Pulmonary lymph node (tissue), 1 donor: ENCODE measurements around a stretch of chr2.

- PRO-cap = no peak
These were observed 61.5 kb upstream of the HPCAL1 start for GRCh38 chr2:10241226-10241594.

DNA sequence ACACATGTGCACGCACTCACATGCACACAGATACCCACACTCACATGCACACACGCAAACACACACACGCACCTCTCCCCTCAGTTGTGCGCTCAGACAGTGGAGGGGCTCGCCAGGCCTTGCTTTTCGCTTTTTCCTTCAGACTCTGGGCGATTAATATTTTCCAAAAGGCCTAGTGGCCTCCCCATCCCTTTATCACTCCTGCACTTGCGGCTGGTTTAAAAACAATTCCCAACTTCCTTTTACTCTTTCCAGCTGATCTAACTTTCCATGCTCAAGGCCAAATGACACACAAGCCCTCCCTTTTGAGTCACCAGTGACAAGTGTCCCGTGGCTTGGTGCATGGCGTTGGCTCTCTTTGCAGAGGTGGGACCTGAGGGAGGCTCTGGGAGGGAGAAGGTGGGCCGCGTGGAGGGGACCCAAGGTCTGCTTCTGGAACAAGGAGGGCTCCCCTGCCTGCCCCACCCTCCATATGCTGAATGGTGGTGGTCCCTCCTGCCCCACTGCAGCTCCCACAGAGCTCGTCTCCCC lies 30.9 kb upstream of the HPCAL1 start:
- PRO-cap = no peak

DNA sequence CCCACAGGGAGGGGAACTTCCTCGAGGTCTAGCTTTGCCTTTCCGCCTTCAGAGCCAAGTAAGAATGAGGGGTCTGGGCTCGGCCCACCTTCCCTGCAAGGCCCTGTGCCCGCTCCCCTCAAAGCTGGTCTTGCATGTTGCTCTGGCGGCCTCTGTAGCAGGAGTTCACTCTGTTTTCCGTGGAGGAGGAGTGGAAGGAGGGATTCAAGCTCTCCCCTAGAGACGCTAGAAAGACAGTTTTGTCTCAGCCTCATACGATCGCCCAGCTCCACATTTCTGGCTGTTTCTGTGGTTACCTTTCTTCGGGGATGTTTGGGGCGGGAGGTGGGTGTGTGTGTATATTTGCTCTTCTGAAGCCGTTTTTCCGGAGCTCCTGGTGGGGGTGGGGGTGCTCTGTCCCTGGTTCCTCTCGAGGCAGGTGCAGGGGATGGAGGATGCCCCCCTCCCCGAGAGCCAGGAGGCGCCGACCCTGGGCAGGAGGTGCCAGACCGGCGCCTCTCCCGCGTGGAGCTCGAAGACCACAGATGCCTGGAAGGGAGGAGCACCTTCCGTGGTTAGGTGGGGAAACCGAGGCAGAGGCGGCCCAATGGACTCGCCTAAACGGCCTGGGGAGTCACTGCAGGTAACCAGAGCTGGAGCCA lies 848 bp upstream of the HPCAL1 start:
- PRO-cap = no peak

DNA sequence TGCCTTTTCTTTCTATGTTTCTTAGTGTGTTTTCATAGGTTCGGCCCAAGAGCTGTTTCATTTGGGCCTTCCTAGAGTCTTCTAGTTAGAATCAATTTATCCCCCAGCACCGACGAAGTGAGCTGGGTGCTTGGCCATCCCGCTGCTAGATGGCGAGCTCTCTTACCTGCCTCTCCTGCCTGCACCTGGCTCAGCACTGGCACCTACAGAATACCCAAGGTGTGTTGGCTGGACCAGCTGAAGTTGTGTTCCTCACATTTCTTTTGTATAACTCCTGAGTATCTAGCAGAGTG lies 5.7 kb downstream of the HPCAL1 start:
- PRO-cap = no peak

DNA sequence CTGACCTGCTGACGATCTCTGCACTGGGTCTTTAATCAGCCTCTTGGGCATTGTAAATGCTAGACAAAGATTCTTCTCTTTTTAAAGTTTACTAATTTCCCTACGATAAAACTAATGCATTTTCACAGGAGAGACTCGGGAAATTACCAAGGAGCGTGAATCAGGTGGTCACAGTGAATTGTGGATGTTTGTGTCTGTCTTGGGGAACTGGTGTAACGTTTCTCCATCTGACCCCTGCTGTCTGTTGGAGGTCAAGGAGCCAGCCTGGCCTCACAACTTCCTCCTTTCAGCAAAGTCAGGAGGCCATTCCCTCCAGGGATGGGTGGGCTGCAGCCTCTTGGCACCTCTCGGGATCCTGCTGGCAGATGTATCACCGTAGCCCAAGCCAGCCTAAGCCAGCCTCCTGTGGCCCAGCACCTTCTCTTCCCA lies 30.4 kb downstream of the HPCAL1 start:
- PRO-cap = no peak

GRCh38 chr2:10398407-10399260 lies 49.5 kb downstream of the ODC1 start:
- PRO-cap = no peak

DNA sequence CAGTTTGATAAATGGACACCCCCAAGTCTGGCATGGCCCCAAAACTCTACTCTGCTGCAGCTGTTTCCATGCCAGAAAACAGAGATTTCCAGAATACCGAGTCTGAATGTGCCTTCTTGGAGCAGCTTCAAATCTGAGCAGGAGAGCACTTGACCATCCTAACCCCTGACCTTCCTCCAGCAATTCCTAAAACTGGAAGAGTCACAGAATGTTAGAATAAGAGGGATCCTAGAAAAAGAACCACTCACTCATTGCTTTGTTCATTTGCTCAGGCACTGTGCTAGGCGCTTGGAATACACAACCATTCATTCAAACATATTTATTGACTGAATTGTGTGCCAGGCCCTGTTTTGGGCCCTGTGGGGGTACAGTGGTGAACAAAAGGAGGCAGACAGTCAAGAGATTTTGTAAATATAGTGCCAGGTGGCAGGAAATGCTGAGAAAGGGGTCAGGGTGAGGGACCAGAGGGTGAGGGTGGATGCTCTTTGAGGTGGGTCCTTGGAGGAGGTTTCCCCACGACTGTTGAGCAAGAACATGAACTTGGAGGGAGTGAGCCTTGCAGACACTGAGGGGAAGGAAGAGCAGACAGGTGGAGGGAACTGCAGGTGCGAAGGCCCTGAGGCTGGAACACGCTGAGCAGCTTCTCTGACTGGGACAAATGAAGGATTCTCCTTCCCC lies 40.8 kb downstream of the ODC1 start:
- PRO-cap = no peak

GRCh38 chr2:10409050-10409544 lies 39.0 kb downstream of the ODC1 start:
- PRO-cap = no peak

- PRO-cap = no peak
These were observed 21.4 kb downstream of the ODC1 start for GRCh38 chr2:10426594-10427221.

DNA sequence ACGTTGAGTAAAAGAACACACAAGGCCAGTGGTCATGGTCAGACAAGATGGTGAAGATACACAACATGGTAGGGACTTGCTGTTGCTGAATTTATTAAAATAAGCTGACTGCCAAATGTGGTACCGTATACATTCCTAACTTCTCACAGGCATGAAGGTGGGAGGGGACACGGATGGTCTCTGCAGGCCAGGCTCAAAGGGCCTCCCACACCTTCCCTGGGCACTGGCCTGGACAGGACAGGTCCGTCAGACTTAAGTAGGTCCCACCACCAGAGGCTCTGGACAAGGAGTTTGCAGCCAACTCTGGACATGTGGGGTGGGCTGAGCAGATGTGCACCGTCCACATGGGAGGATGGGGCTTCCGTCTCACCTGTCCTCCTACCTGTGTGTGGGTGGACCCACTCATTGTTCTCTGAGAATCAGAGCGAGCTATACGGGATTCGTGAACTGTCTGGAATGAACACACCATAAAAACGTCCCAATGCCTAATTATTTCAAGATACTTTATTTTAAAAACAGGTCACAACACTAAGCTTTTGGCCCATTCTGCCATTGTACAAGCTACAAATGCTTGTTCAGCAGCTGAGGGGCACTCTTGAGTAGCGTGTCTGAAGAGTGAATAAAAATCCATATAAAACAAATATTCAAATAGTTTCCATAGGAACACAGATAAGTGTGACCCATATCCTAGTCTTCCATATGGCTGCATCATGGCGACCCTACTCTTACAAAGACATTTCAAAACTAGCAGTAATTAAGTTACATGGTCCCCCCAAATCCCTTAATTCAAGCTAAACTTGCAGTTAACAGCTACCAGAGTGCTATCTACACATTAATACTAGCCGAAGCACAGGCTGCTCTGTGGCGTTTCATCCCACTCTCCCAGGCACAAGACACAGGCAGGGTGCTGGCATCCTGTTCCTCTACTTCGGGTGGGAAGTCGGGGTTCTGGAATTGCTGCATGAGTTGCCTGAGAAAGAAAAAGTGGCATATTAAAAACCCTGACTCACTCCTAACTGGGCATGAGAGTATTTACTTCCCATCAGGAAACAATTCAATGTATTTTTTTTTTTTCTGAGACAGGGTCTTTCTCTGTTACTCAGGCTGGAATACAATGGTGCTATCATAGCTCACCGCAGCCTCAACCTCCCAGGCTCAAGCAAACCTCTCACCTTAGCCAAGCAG lies 7.8 kb downstream of the ODC1 start:
- PRO-cap = no peak

DNA sequence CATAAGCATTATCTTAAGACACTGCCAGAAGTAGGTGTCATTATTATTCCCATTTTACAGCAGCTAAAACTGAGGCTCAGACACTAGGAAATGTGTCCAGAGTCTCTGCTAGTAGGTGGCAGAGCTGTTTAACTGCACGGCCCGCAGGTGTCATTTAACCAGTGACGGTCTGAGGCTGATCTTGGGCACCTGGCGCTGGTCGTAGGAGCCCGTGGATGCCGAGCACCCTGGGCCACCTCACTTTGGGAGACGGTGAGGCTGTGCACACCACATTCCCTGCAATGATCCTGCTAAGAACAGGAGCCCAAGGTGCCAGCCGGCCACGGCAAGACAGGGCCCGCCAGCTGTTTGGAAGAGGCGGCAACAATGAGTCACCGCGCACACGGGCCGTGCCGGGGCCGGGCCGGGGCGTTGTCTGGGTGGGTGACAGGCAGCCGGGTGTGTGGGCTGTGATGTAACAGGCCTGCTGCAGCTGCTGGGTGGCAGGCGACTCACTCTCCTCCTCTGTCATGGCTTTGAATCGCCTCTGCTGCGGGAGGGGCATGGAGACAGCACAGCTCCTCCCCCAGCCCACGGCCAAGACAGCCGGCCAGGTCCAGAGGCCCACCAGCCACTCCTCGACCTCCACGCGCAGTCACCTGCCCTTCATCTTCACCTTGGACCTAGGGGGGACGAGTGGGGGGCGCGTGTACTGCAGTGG lies 49.7 kb upstream of the ODC1 start:
- PRO-cap = no peak

DNA sequence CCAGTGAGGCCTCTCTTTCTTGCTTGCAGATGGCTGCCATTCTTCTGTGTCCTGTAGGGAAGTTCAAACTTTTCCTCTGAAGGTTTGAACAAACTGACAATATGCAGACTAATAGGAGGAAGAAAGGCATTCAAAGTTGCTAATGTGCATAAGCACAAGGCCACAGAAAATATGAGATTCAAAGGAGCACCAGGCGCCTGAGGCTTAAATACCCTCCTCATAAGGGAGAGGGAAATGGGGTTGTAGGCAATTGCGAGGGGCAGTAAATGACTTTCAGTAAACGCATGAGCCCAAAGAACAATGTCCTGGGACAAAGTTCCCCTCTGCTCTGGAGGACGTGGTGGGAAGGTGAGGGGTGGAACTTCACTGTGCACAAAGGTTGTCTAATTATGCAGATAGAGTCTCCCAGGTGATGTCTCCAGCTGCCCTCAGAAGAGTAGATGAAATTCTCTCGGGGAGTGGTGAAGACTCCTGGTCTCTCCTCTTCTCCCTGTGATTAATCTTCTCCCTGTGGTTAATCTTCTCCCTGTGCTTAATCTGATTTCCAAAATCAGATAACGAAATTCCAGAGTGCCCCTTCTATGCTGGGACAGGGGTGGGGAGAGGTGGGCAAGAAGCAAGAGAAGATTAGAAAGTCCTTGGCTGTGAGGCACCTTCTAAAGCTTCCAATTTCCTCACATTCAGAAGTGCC lies 26.3 kb upstream of the KCNF1 start:
- PRO-cap = no peak

DNA sequence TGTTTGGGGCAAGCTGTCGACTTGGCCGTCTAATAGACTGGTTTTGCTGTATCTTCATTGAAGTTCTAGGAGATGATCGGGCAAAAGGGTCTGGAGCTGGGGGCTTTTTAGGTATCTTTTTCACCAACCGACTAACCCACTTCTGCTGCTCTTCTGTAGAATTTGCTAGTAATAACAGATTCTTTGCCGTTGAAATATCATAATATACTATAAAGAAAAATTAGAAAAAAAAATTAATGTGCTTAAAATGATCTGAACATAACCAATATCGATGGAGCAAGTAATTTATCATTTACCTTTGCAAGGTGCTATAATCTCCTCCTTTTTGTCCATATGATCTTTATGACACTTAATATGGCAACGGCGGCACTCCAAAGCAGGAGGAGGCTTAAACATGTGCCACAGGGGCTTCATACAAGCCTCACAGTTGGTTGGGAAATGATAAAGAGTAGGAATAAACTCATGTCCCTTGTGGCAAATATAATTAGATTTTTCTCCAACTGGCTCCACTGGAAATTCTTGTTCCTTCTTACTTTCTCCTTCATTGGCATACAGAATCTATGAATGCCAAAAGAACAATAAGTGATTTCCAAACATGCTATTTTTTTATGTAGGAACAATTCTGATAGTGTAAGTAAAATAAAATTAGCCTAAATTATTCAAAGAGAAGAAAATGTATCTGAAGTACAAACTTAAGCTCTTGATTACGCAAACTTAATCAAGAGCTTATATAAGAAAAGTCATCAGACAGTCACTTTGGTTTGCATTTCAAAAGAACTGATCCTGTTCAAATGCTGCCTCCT lies 37.1 kb downstream of the SLC66A3 start:
- PRO-cap = no peak

DNA sequence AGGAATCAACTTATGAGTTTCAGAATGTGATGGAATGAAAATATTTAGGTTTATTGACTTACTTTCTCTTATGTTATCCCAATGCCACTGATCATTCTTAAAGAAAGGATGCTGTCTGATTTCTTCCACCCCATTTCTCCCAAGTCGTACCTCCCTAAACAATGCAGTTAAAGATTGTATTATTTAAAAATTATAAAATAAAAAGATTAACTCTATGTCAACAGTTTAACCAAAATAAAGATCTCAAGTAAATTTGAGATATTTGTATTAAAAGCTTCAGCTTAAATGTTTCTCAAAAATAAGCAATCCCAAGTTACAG lies 66.7 kb downstream of the SLC66A3 start:
- PRO-cap = no peak

GRCh38 chr2:11224069-11224752 lies 68.9 kb downstream of the SLC66A3 start:
- PRO-cap = no peak

GRCh38 chr2:11227207-11227617 lies 71.9 kb downstream of the SLC66A3 start:
- PRO-cap = no peak

GRCh38 chr2:11352723-11353230 lies 8.3 kb upstream of the ROCK2 start:
- PRO-cap = no peak

GRCh38 chr2:11389820-11390315 lies 45.4 kb upstream of the ROCK2 start:
- PRO-cap = no peak

GRCh38 chr2:11483966-11484560 lies 18.1 kb upstream of the E2F6 start:
- PRO-cap = no peak

DNA sequence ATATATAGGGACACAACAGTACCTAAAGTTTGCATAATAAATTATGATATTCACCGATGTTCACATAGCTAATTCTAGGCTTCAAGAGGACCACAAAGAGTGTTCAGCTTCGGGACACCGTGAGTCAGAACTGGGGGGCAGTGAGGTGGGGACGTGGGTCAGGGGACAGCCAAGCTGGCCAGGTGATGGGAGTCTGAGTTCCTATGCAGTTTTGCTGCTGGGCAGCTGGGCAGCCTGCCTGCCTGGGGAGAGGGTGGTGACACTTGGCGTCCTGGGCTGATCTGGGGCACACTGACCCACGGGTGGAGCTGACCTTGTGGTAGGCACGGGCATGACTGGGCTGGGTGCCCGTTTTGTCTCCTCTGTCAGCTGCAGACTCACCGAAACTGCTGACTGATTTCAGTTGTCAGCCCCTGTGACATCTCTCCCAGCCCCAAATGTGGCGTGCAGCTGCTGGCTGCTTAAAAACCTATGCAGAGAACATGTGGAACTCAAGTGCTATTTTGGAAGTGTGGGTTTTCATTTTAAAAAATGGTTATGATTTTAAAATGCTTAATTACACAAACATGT lies 32.6 kb upstream of the E2F6 start:
- PRO-cap = no peak